ENCODE measurements around a stretch of chr2.

DNA sequence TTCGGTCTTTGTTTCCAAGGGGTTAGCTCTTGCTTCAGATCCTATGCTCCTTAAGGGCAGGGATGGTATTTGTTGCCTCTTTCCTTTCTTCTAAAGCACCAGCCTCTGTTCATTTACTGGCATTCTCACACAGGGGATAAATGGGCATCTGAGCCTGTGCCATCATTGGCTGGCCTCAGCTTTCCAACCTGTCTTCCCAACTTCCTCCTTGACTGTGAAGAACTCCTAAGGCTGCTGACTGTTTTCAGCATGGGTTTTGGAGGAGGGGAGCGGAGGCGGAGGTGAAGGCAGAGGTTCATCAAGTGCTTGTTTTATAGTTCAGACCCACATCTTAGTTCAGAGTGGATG lies 30.4 kb upstream of the ITGA6 start:
- RRBS = no CpG with 5 or more reads among the region's 3 CpGs

DNA sequence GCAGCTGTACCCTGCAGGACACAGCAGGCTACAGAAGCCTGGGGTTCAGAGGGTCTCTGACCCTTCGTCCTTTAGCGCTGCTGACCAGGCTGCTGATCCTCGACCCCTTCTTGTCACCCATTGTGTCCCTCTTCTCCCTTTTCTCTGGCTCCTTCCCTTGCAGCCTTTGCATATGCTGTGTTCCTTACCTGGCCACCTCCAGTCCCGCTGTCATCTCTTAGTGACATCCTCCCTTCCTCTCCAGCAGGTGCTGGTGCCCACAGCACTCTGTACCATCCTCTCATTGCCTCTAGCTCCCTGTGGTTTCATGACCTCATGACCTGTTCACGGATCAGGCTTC lies 35.4 kb downstream of the ITGA6 start:
- RRBS = no CpG with 5 or more reads among the region's 5 CpGs

DNA sequence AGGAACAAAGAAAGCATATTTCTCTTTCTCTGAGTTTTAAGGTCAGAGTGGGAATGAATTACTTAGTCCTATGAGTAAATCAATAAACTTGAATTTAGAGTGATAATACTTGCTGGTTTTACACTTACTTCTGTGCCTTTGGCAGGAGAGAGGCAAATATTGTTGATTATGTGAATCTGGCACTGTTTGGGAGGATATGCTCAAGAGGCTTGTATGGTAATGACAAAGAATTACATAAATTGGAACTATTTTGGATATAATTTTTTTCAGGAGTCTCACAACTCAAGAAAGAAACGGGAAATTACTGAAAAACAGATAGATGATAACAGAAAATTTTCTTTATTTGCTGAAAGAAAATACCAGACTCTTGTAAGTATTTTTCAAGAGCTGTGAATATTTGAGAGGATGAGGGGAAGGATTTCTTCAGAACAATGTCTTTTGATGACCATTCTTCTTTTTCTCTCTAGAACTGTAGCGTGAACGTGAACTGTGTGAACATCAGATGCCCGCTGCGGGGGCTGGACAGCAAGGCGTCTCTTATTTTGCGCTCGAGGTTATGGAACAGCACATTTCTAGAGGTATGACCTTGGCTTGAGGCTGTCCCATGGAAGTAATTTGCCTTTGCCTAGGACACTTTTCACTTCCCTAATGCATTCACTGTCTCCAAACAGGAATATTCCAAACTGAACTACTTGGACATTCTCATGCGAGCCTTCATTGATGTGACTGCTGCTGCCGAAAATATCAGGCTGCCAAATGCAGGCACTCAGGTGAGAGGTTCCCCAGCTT lies 63.6 kb downstream of the ITGA6 start:
- RRBS = no CpG with 5 or more reads among the region's 10 CpGs

DNA sequence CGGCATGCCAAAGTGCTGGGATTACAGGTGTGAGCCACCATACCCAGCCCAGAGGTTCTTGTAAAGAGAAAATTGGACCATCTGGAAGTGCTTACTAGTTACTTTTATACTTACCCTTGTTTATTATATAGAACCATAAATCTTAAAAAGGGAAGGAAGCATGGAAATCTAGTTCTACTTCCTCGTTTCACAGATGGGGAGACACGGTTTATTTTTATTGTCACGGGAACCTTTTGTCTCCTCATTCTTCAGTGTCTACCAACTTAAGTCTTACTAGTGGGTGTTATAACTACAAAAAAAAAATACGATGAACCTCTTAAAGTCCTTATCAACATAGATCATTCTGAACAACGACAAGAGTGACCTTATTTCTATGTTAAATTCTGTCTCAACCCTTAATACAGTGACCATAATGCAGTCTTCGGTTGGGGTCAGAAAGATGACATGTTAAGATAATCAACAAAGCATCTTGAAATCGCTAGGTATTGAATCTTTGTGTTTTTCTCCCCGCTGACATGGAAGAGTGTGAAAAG lies 45.7 kb upstream of the PDK1 start:
- RRBS = no CpG with 5 or more reads among the region's 9 CpGs

DNA sequence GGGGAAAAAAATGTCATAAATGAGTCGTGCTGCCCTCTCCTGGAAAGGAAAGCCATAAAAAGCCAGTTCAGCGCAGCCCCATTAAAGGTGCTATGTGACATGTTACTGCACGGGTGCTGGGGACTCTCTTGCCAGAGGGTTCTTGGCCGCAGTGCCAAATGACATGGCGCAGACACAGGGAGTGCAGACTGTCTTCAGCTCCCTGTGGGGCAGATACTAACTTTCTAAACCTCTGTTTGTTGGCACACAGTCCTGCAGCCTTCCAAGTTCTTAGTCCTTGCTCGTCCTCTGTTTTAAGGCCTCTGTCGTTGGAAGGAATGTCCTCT lies 53.6 kb upstream of the MAP3K20 start:
- RRBS = no CpG with 5 or more reads among the region's 7 CpGs

- RRBS = no CpG with 5 or more reads among the region's 7 CpGs
Measured at GRCh38 chr2:173104841-173105492, 29.3 kb downstream of the MAP3K20 start.

- RRBS = no CpG with 5 or more reads among the region's 4 CpGs
Measured at GRCh38 chr2:173287433-173287949, 67.2 kb upstream of the CDCA7 start.

GRCh38 chr2:173794128-173794468 lies 171.1 kb downstream of the SP3 start:
- RRBS = no CpG with 5 or more reads among the region's 6 CpGs

DNA sequence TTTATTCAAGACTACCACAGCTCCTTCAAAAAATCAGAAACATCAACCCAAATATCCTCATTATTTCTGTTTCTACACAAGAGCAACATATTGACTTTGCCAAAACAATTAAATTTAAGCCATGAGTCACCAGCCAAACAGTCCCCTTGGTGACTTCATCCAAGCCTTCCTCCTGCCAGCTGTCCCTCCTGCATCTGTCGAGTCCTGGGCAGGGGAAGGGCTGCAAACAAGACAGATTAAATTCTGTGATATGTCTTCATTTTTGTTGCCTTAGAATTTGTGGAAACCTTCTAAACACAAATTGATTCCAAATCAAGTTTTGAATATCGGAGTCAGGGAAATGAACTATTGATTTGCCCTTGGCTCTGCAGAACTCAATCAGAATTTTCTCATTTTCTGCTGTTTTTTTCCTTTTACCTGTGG lies 110.3 kb downstream of the SP3 start:
- RRBS = no CpG with 5 or more reads among the region's 2 CpGs

DNA sequence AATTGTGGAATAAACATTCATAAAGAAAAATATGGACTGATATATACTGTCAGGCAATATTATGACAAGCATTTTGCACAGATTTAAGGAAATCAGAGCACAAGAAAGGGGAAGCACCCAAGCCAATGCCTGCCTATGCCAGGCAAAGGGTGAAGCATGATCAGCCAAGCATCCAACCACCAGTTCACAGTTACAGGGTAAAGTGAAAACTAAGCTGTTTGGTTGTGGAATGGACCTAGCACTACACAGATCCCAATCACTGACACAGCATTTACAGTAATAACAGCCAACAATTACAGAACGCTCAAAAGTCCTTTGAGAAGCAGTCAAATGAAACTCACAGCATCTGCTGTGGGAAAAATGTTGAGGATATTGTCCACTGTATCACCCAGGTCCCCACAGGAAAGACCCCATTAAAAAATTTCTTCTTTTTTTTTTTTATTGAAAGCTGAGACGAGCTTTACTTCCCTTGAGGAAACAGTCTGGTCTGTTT lies 90.2 kb downstream of the SP3 start:
- RRBS = no CpG with 5 or more reads among the region's 2 CpGs

GRCh38 chr2:173921491-173922376 lies 43.4 kb downstream of the SP3 start:
- RRBS = no CpG with 5 or more reads among the region's 5 CpGs

DNA sequence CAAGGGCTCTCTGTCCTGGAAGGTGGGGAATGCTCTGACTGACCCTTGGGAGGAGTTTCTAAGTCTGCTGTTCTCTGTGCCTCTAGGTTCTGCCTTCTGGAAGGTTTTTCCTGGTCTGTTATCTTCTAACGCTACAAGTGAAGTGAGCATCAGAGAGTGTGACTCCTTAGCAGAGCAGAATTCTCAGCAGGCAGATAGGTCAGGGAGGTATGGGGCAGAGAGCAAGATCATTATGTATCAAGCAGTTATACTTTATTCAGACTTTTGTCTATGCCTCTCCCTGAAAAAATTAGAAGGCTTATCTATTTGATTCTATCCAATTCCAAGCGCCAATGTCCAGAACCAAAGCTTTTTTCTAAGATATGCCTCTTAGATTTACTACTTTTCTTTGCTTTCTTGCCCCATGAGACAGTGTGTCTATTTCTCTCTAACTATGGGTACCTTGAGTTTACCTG lies 35.5 kb downstream of the SP3 start:
- RRBS = no CpG with 5 or more reads among the region's 2 CpGs

DNA sequence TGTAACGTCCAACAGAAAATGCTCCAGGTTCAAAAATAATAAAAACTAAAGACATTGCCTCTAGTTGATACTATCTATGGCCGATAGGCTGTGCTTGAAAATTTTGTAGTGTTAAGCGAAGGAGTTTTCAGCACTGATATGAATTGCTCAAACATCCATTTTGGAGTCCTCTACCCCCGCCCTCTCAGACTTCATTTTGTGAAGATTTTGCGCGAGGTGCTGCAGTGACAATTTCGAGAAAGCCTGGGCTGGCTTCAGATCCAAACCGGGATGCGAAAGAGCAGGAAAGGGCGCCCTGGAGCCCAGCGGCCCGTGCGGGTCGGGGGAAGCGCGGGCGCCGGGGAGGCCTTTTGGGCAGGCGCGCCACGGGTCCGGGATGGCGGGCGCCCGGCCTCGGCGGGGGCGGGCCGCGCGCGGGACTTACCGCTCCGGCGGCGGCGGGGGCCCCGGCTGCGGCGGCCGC lies 1.8 kb downstream of the SP3 start:
- RRBS = 2% methylated on average over 21 of the region's 41 CpGs

DNA sequence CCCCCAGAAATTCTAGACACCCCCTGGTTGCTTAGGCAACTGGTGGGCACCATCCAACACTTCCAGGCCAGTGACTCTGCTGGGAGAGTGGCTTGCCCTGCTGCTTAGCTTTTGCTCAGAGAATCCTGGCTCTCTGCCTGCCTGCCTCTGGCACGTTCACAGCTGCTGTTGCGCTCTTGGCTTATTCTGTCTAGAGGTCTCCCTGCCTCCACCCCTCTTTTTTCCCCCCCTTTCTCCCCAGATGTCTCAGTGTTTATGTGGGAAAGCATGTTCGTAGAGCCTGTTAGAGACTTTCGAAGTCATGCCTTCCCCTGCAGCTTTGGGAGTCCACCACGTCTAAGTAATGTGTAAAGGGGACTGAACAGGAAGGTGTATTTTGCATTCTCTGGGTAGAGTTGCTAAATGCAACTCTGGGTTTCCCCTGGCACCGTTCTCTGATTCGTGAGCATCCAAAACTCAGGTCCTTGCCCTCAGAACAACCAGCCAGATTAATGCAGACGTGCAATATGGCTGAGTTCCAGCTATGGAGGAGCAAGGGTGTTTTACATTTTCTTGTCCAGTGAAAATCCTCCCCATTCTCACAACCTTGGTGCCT lies 26.2 kb upstream of the SP3 start:
- RRBS = no CpG with 5 or more reads among the region's 8 CpGs

DNA sequence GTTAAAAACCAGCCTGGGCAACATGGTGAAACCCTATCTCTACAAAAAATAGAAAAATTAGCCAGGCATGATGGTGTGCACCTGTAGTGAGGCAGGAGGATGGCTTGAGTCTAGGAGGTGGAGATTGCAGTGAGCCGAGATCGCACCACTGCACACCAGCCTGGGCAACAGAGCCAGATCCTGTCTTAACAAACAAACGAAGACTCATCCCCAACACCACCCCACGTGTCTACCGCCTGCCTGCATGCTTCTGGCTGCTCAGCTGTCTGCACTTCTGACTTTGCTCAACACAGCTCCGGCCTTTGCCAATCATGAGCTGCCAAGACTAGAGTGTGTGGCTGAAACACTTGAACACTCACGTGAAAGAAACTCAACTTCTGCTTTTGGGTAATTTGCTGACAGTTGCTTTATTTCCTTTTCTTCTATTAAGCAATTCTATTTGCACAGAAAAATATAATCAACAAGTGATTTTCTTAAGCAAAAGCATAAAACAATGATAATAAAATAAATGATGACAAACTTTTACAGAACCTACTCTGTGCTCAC lies 32.1 kb upstream of the SP3 start:
- RRBS = no CpG with 5 or more reads among the region's 7 CpGs

GRCh38 chr2:174013275-174014060 lies 48.3 kb upstream of the SP3 start:
- RRBS = 1% methylated on average over 4 of the region's 24 CpGs

DNA sequence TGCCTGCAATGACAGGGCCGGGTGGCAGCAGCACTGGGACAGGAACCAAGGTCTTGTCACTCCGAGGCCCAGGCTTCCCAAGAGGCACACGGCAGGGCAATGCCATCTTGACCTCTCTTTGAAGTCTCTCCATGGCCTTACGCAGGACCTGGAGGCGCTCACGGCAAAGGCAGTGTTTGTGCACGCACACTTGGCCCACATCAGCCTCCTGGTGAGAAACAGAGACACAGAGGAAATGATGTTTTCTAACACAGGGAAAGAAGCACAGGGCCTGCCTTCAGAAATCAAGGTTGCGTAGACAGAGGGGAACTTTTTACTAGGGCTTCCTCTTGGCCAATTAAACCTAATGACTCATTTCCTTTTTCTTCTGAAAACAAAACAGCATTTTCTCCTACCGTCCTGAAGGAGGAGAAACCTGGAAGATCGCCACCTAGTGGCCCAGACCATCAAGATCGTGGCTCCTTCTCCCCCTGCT lies 74.5 kb upstream of the SP3 start:
- RRBS = no CpG with 5 or more reads among the region's 11 CpGs

- RRBS = no CpG with 5 or more reads among the region's 9 CpGs
Measured at GRCh38 chr2:174117730-174118804, 130.3 kb downstream of the OLA1 start.

GRCh38 chr2:174221568-174222171 lies 26.7 kb downstream of the OLA1 start:
- RRBS = no CpG with 5 or more reads among the region's 4 CpGs

DNA sequence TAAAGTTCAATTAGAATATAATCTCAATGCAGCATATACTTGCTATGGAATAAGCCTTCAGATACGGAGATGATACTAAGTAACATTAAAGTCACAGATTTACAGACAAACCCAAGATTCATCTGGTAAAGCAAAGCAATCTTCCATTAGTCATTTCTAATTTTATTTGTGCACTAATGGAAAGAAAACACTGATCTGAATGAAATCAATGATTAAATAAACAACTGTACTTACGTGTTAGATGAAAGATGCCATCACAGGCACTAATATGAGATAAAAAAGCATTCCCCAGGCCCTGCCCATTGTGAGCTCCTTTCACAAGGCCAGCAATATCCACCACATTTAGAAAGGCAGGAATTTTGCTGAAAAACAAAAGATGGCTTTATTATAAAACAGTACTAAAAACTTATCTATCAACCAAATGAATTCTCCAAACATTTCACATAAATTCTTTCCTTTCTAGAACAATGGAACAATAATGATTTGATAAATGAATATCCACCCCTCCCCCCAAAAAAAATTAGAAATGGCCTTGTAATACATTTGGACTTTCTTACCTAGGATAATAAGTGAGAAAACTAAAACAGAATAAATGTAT lies 25.4 kb downstream of the OLA1 start:
- RRBS = no CpG with 5 or more reads among the region's 2 CpGs